Prostate gland (tissue), 2 donors: ENCODE data around the genes BCL2L14, LRP6, HEBP1 and GSG1.

- PRO-cap: no peak
- RAMPAGE, long total RNA, 2 experiments: no peak in any of the 2 experiments
These were observed 126.8 kb upstream of the BCL2L14 start for GRCh38 chr12:11944009-11944255.

DNA sequence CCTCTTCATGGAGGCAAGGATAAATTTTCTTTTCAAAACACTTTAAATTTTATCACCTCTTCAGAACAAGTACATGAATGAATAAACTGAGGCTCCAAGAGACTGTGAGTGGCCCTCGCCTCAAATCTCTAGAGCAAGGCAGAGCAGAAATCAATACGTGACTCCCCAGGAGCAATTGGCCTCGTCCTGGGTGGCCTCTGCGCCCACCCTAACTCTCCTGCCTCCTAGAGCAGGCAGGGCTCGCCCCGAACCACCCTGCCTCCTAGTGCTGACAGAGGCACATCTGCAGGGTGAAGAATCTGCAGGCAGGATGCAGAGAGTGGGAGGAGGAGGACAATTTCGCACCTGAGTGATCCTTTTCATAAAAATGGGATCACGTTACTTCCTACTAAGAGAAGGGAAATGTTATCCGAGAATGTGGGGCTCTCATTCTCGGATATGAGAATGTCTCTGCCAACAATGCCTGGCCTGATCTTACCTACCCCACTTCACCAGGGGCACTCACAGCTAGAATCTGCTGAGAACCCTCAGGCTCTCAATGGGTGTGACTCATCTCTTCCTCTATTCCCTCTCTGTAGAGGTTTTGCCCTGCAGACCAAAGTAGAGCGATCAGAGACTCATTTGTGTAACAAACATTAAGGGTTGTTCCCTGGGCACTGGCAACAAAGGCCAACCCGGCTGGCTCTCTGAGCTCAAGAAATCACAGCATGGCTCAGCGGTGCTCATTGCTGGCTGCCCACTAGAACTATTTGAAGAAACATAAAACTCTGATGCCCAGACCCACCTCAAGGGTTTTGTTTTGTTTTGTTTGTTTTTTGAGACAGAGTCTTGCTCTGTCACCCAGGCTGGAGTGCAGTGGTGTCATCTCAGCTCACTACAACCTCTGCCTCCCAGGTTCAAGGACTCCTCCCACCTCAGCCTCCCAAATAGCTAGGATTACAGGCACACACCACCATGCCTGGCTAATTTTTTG is 61.6 kb upstream of the BCL2L14 start:
- PRO-cap: no peak
- RAMPAGE, long total RNA, 2 experiments: no peak in any of the 2 experiments

GRCh38 chr12:12070752-12071747 is at the start of gene BCL2L14:
Gene BCL2L14, plus strand, starts transcription at chr12:12070939.
- PRO-cap: no peak
- RAMPAGE, long total RNA, 2 experiments: start-site peak on the plus strand in 2 of 2 experiments, at chr12:12070919-12070939 at its widest, 8 to 9 reads per replicate

DNA sequence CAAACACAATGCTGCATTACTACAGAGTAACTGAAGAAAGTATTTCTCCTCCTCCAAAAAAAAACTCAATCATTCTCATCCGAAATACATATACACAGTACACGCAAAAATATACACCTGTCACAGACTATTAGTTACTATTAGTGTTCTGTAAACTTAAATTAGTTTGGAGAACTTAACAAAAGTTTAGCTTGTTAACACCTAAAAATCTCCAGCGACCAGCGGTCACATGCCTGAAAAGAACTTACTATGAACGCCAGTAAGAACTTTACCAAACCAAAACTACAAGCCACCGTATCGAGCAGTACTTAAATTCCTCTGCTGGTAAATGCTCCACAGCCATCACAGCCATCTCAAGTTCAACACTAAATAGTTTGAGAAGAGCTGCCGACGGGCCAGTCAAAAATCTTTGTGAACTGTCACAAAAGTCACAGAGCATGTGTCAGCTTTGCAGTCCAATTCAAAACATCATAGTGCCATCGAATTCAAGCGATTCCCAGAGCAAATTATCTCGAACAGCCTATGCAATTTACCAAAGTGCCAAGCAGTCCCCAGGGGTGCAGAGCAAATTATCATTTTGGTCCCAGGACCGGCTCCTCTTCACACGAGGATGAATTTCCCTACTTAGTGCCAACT is 1.4 kb downstream of the LRP6 start:
- PRO-cap: unidirectional peak, plus-strand start at position 279 of the sequence
- RAMPAGE, long total RNA, 2 experiments: no peak in any of the 2 experiments

DNA sequence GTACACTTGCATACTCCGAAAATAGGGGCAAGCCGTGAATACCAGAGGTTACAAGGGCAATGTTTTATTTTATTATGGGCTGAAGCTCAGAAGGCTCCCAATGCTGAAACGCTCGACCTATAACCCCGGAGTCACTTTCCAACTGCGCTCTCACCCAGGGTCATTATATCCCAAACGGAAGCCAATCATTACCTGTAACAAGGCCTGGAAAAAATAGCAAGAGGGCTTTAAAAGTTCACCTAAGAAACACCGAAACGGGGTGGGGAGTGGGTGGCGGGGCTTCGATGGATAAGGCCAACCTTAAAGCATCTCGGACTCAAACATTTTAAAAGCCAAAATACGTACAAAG is 877 bp downstream of the LRP6 start:
- PRO-cap: no peak
- RAMPAGE, long total RNA, 2 experiments: no peak in any of the 2 experiments

DNA sequence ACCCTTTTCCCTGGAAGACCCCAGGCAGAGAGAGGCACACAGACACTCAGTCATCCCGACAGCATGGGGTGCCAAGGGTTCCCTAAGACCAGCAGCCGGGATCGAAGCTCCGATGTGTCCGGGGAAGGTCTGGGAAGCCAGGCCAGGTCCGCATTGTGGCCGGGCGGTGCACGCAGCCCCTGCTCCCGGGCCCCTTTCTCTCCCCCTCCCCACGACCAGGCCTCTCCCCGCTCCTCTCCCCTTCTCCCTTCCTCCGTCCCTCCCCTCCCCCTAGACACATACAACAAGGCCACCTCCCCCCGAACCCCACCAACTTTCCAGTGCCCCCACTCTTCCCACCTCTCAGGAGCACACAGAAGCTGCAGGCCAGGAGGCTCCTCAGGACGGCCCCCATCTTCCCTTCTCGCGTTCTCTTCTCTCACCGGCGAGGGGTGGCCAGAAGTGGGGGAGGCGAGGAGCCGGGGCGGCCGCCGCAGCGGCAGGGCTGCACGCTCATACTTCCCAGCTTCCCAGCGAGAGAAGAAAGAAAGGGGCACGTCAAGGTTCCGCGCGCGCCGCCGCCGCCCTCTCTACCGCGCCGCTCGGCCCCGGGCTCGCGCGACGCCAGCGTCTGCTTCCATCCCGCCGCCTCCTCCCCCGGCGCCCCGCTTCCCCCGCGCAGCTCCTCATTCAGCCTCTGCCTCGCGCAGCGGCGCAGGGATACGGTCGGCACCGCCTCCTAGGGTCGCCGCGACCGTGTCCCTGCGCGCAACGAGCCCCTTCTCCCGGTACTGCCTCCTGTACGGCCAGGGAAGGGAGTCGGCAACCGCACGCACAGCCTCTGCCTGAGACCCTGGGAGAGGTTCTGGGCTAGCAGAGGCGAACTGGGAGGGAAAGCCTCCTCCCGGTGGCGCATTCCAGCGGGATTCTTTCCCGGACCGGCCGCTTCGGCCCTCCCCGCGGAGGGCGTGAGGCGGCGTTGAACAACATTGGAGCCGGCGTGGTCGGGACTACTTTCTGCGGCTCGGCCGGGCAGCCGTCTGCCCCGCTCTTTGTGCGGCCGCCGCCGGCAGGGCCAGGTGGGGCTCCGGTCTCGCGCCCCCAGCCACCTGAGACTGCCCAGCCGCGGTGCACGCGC is at the start of gene LRP6:
LRP6 (minus strand) TSS at position 703 of the 1,117 bp plus-strand sequence.
- PRO-cap: bidirectional peak, plus-strand start at position 992 of the sequence, minus-strand start at position 650 of the sequence
- RAMPAGE, long total RNA, 2 experiments: no peak in any of the 2 experiments

- PRO-cap: no peak
- RAMPAGE, long total RNA, 2 experiments: no peak in any of the 2 experiments
These were observed 1.9 kb downstream of the BORCS5 start for GRCh38 chr12:12358836-12359090.

DNA sequence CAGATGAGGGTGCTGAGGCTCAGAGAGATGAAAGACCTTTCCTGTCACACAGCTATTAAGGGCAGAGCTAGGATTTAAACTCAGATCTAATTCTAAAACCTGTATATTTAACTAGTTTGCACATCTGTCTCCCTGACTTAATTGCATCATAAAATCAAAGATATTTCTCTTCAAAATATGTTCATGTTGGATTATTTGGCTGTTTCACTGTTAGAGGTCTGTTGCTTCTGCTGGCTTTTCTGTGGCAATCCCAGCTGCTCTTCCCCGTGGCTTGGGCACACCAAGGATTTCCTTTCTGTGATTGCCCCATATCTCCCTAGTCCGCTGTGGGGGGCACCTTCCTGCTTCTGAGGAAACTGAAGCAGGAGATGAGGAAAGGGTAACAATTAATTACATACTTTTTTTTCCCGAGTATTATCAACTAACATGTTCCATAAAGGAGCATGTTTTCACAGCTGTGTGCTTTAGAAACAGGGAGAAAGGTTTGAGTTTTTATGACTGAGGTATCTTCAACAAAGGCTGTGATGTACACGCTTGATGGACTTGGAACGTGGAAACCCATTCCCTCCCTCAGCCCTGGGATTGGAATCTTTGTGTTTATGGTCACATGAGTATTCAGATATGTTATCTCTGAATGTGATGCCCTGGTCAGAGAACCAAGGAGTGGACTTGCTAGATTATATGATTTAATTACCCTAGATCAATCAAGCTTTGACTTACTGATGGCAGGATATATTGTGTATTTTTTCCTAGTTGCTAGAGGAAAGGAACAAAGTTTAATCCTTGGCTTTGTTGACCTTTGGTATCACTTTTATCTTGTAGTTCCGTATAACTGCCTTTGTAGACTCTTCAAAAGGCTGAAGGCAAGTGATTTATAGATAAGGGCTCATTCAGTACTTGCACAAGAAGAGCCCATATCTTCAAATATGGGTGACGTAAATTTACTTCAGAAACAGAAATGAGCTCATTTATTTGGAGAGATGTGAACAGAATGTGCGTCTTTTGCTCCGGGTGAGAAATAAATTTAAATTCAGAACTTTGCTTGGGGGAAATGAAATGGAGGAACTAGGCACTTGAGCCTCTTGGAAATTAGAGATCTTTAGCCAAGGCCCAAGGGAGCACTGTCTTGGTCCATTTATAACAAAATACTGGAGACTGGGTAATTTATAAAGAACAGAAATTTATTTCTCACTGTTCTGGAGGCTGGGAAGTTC is 46.7 kb downstream of the BORCS5 start:
- PRO-cap: unidirectional peak, plus-strand start at position 967 of the sequence; unidirectional peak, plus-strand start at position 1,047 of the sequence
- RAMPAGE, long total RNA, 2 experiments: no peak in any of the 2 experiments

DNA sequence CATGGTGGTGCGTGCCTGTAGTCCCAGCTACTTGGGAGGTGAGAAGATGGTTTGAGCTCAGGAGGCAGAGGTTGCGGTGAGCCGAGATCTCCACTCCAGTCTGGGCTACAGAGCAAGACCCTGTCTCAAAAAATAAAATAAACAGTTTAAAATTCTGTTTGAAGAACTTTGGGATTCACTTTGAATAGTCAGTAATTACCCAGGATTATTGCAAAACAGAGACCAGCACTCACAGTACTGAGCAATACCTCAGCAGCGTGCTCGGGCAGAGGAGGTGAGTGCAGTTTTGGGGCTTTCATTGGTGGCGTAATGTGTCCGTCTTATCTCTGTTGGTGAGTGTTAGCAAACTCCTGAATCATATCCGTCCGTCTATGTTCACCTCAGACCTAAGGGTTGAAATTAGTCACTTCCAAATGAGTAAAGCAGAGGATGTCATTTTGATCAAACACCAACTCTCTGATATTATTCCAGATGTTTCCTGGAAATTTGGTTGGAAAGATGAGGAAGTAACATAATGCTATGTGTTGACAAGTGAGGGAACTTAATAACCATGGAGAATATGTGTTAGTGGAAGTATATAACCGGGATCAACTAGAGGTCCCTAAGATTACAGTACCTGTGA is 82.7 kb downstream of the BORCS5 start:
- PRO-cap: no peak
- RAMPAGE, long total RNA, 2 experiments: no peak in any of the 2 experiments

- PRO-cap: no peak
- RAMPAGE, long total RNA, 2 experiments: no peak in any of the 2 experiments
These were observed 20.2 kb upstream of the DUSP16 start for GRCh38 chr12:12582716-12583497.

- PRO-cap: unidirectional peak, plus-strand start at chr12:12716360; unidirectional peak, plus-strand start at chr12:12716447; bidirectional peak, plus-strand start at chr12:12716651, minus-strand start at chr12:12716554
- RAMPAGE, long total RNA, 2 experiments: no peak in any of the 2 experiments
These were observed 931 bp upstream of the CDKN1B start for GRCh38 chr12:12716250-12716623.

DNA sequence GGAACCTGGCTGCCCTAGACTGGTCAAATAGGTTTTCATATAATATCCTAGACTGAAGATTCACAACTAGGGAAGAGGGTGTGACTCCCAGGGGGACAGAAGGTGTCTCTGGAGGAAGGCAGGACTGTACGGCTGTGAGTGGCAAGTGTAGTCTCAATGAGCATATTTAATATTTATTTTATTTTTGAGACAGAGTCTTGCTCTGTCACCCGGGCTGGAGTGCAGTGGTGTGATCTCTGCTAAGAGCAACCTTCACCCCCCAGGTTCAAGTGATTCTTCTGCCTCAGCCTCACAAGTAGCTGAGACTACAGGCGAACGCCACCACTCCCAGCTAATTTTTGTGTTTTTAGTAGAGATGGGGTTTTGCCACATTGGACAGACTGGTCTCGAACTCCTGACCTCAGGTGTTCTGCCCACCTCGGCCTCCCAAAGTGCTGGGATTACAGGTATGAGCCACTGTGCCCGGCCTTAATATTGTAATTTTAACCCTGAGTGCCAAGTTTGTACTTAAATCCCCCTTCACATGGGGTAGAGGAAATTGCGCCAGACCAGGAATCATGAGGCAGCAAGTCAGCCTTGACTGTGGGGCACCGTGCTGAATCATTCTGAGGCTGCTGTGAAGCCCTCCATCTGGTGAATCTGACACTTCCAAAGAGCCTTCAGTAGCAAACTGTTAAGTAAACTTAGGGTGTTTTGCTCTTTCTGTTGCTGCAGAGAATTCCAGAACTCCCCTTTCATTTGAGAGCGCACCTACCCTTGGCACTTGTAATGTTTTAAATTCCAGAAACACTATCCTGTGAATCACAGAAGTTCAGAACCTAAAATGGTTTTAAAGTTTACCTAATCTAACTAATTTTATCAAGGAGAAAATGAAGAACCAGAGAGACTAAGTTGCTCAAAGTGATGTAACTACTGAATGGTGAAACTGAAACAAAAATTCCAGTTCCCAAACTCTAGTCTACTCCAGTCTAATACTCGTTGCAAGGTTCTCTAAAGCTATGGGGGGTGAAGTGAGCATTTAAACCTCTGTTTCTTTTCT is 7.7 kb downstream of the HEBP1 start:
- PRO-cap: no peak
- RAMPAGE, long total RNA, 2 experiments: no peak in any of the 2 experiments

DNA sequence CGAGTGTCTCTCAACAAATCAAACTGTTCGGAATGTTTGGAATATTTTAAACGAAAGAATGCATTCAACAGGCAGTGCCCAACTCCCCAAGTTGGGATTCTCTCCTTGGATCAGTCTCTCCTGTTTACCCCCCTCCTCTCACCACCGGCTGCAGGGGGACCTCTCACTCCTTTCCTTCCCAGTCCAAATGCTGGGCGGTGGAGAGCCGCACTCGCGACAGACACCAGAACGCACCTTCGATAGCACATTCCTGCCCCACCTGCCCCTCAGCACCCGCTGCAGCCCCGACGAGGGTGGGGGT is 424 bp downstream of the HEBP1 start:
- PRO-cap: unidirectional peak, plus-strand start at position 181 of the sequence
- RAMPAGE, long total RNA, 2 experiments: no peak in any of the 2 experiments

- PRO-cap: bidirectional peak, plus-strand start at chr12:13000476, minus-strand start at chr12:13000259
- RAMPAGE, long total RNA, 2 experiments: start-site peak on the plus strand in 1 of 2 experiments, at chr12:13000441-13000476 at its widest, 28 reads per replicate
These were observed at the start of gene HEBP1 for GRCh38 chr12:12999992-13000603. Gene HEBP1, minus strand, starts transcription at chr12:13000265.

DNA sequence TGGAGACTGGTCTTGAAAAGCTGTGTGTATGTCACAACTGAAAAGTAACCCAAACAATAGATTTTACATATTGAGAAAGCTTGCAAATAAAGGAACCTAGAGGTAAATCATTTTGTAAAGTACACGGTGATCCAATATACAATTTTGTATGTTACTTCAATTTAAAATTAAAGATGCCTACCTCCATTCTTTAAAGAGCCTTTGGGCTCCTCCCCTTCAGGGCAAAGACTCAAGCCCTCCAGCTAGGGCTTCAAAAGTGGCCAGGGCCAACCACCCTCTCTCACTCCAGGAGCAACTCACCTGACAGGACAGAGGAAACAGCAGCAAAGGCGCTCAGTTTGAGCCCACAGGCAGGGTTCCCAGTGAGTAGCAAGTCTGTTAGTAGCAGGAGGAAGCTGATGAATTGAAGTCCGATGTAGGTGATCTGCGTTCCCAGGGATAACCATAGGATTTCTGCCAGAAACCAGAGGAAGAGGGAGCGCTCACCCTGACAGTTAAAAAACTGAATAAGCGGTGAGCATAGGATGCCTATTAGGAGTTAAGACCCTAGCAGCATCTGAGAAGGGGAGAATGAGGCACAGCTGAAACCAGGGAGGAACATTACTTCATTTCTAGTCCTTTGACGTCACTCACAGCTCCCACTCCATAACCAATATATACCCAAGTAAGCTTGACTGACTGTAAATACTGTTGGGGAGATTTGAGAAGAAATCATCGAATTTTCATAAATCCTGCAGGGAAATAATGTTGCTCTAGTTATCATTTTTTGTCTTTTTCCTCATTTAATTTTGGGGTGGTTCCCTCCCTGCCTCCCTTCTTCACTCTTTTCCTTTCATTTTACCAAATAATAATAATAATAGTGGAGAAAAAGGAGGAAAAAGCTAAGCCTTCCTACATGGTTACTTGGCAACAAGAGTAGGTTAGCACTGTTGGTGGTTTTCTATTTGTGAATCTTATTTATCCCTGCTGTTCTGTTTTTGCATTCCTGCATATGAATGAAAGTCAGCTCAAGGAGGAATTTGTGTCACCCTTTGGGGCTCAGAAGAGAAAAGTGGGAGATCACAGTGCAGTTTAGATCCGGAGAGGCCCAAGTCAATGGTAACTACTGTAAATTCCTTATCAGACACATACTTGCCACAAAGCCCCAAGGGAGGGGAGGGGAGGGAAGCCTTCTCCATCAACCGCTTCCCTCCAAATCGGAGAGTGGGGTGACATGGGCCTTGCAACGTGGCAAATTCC is 15.4 kb downstream of the GSG1 start:
- PRO-cap: no peak
- RAMPAGE, long total RNA, 2 experiments: no peak in any of the 2 experiments

- PRO-cap: no peak
- RAMPAGE, long total RNA, 2 experiments: no peak in any of the 2 experiments
These were observed 3.7 kb downstream of the GSG1 start for GRCh38 chr12:13099661-13100180.

GRCh38 chr12:13103413-13104063 is at the start of gene GSG1:
Gene GSG1, minus strand, starts transcription at chr12:13103667.
- PRO-cap: no peak
- RAMPAGE, long total RNA, 2 experiments: no peak in any of the 2 experiments

DNA sequence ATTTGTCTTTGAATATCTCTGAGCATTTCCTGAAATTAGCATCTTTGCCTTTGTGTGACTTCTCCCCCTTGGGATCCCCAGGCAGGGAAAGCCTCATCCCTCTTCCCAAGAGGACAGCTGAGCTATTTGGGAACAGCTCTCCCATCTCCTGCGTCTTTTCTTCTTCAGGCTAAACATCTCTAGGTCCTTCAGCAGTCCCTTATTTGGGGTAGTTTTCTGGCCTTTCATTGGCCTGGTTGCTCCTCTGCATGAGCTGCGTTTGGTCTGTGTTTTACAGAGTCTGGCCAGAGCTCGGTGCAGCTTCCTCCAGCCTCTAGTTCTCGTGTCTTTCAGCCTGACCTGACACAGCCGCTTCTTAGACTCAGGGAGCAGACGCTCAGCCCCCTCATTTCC is 13.4 kb upstream of the GSG1 start:
- PRO-cap: bidirectional peak, plus-strand start at position 316 of the sequence, minus-strand start at position 155 of the sequence
- RAMPAGE, long total RNA, 2 experiments: no peak in any of the 2 experiments

GRCh38 chr12:13171766-13172249 is 24.7 kb upstream of the EMP1 start:
- PRO-cap: no peak
- RAMPAGE, long total RNA, 2 experiments: no peak in any of the 2 experiments

DNA sequence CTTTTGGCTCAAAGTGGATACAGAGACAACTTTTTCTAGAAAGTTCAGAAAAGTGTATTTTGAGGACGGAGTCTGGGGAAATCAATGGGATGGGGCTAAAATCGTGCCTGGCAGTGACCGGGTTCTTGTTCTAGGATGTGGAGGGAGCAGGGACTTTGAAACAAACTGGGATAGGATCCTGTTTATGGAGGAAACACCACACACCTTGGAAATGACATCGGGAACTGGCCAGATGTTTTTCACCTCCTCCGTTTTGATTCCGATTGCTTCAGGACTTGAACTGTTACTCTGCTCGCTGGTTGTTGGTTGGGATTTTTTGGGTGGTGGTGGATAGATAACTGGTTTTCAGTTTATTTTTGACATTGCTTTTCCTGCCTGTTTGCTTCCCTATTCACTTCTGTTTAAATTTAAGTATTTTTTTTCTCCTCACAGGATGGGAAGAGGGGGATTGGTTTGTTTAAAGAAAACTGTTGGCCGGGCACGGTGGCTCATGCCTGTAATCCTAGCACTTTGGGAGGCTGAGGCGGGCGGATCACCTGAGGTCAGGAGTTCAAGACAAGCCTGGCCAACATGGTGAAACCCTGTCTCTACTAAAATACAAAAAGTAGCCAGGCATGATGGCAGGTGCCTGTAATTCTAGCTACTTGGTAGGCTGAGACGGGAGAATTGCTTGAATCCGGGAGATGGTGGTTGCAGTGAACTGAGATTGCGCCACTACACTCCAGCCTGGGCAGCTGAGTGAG is 667 bp downstream of the EMP1 start:
- PRO-cap: no peak
- RAMPAGE, long total RNA, 2 experiments: no peak in any of the 2 experiments